Measurements from ENCODE around the gene USP10.

GRCh38 chr16:84661218-84662070 is 13.1 kb downstream of the KLHL36 start:
- PRO-cap: no peak
- RRBS, 2 experiments: no CpG with 5 or more reads among the region's 56 CpGs

GRCh38 chr16:84699237-84700118 is at the start of gene USP10:
USP10 (plus strand) TSS chr16:84700000.
- PRO-cap: bidirectional peak, plus-strand start at chr16:84700004, minus-strand start at chr16:84699854
- RRBS, 2 experiments: 2 to 6% methylated on average over 40 to 52 of the region's 79 CpGs

- PRO-cap: no peak
- RRBS, 2 experiments: no CpG with 5 or more reads among the region's 10 CpGs
Measured at GRCh38 chr16:84732699-84733541, 33.1 kb downstream of the USP10 start.

DNA sequence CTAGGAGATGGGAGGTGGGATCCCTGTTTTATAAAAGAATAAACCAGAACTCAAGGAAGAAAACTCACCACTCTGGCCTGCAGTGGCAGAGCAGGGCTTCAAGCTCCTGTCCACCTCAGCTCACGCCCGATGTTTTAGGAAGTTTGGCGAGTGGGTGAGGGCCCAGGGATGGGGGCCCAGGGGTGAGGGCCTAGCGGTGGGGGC is 43.8 kb upstream of the CRISPLD2 start:
- PRO-cap: no peak
- RRBS, 2 experiments: no CpG with 5 or more reads among the region's 4 CpGs

DNA sequence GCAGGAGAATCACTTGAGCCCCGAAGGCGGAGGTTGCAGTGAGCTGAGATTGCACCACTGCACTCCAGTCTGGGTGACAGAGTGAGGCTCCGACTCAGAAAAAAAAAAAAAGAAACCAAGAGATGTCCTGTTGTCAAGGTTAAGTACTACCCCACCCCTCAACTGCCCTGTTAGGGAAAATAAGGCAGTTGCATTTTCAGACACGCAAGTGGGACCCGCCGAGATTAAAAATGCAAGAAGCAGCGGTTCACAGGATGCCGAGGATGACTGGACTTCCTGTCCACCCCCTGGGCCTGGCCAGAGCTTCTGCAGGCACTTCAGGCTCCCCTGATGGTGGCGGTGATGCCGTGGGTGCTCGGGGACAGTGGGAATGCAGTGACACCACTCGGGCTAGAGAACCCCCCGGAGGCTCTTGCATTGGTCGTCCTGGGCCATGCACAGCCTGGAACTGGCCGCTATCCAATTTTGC is 13.6 kb upstream of the CRISPLD2 start:
- PRO-cap: no peak
- RRBS, 2 experiments: no CpG with 5 or more reads among the region's 15 CpGs

DNA sequence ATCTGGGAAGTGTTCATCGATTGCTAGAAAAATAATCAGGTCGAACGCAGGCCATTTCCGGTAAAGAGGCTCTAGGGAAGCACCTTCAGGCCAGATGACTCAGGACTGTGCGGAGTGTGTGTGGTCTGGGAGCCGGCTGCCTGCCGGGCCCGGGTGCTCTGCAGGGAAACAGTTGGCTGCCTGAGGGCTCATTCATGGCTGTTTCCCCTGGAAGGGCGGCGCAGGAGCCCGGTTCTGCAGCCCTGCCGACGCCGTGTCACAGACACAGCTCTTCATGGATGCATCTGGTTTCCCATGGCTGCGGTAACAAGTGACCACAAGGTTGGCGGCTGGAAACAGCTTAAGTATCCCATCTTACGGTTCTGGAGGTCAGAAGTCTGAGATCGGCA is 13.2 kb upstream of the CRISPLD2 start:
- PRO-cap: no peak
- RRBS, 2 experiments: 6 to 52% methylated on average over 7 to 9 of the region's 18 CpGs

DNA sequence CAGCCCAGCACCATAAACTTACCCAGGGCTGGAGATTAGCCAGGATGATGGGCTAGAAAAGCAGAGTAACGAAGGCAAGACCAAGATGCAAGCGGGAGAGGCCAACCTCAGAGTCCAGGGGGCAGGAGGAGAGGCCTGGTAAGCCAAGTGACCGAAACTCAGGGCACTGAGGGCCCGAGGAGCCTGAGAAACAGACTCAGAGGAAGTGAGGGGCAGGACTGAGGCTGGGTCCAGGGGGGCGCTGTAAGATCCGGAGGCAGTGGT is 8.4 kb downstream of the ZDHHC7 start:
- PRO-cap: no peak
- RRBS, 2 experiments: 77 to 83% methylated on average over 1 of the region's 6 CpGs

DNA sequence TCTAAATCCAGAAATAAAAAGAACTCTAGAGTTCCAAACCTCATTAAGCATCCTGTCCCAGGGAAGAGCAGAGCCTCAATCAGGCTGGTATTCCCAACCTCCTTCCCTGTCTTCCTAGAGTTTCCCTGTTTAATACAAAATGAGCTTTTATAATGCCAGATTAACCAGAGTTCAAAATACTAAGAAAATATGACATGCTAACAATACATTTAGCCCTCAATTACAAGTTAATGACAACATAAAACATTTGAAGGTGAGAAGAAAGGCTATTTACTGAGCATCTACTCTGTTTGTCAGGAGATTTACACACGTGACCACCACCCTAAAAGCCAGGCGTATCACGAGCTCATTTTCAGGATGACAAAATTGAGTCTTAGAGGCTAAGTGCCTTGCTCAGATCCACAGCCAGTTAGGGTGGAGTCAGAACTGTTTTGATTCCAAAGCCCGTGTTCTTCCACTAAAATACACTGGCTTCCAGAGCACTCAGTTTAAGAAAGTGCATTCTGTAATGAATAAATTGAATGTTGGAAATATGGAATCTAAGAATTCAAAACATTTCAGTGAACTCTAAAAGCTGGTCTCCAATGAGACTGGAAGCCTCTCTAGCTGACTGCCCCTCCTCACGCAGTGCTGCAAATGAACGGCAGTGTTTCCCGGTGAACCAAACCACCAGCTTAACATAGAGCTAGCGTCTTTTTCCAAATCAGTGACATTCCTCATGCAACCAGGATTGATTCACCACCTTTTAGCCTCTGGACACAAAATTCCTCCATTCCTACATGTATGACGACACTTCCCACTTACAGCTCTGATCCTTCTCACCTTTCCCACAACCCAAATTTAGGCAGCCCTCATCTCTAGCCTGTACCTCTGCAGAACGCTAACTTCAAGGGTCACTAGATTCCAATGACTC is 6.0 kb downstream of the ZDHHC7 start:
- PRO-cap: no peak
- RRBS, 2 experiments: no CpG with 5 or more reads among the region's 10 CpGs

DNA sequence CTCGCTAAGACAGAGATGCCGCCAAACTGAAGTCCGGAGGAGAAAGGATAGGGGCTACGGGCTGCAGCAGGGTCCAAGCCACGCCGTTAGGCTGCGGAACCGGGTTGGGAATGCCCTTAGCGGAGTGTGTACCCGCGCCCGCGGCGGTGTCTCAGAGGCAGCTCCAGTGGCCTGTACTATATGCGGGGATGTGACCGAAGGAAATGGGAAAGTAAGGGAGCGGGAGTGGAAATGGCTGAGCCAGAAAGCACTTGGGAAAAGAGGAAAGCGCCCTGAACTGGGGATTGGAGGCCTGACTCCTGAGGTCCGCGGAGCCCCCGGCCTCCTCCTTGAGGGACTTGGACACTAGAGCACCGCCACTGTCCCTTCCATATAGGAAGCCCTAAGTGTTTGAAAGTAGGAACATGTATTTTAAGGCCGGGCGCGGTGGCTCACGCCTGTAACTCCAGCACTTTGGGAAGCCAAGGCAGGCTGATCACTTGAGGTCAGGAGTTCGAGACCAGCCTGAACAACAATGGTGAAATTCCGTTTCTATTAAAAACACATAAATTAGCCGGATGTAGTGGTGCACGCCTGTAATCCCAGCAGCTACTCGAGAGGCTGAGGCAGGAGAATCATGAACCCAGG is 463 bp upstream of the ZDHHC7 start:
- PRO-cap: bidirectional peak, plus-strand start at position 209 of the sequence, minus-strand start at position 204 of the sequence
- RRBS, 2 experiments: under 1 to 1% methylated on average over 8 to 10 of the region's 31 CpGs

DNA sequence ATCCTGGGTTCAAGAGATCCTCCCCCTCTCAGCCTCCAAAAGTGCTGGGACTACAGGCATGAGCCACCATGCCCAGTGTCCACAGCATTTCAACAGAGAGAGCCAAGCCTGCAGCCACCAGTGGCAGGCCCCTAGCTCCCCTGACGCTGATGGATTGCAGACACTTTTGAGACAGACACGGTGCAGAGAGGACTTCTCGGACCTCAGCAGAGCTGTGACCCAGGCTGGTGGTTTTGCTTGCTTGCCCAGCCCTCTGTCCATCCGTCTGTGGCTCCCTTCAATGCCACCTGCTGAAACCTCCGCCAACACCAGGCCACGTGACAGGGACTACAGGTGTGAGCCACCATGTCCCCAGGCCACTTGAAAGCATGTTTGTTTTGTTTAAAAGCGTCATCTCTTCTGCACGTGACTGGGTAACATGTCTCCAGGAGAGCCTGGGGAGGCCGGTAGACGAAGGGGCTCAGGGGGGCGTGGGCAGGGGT is 26.3 kb upstream of the CIBAR2 start:
- PRO-cap: no peak
- RRBS, 2 experiments: no CpG with 5 or more reads among the region's 11 CpGs

DNA sequence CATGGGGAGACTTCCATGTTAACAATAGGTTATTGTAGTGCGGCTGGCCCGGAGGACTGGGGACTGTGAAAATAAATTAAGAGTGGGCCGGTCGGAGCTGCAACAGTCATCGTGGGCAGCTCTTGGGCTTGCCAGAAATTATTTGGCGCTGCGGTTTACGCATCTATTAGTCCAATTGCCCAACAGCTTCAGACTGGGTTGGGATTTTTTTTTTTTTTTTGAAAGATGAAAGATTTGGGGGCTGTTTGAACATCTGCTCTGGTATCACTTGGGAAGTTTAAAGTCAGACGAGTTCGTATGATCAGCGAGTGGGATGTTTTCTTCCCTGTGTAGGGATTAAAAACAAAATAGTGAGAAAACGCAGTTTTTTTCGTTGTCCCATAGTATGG is 174.2 kb upstream of the CIBAR2 start:
- PRO-cap: no peak
- RRBS, 2 experiments: 0% methylated on average over 1 of the region's 13 CpGs; no CpG with 5 or more reads in 1 of the 2 experiments

- PRO-cap: no peak
- RRBS, 2 experiments: no CpG with 5 or more reads among the region's 20 CpGs
Measured at GRCh38 chr16:85302093-85302767, 190.0 kb upstream of the CIBAR2 start.

DNA sequence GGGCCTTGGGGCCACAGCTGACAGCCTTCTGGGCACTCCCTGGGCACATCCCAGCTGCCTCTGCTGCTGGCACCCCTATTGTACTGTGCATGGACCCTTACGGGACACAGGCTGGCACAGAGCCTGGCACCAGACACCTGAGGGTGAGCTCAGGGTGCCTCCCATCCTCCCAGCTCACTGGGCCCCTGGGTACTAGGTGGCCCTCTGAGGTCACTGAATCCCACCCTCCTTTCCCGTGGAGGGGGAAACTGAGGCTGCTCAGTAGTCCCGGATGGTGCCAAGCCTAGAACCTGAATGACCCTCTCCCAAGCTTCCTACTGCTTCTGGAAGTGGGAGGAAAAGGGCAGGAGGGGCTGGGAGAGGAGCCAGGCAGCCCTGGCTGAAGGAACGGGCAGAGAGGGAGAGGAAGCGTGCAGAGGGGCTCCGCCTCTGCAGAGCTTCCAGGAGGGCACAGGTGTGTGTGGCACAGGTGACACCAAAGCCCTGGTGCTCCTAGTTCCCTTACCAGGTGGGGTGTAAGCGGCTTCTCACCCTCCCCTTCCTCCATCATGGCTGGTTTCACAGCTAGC is 241.5 kb upstream of the GSE1 start:
- PRO-cap: no peak
- RRBS, 2 experiments: no CpG with 5 or more reads among the region's 7 CpGs

- PRO-cap: no peak
- RRBS, 2 experiments: no CpG with 5 or more reads among the region's 5 CpGs
Measured at GRCh38 chr16:85448119-85448296, 165.1 kb upstream of the GSE1 start.

GRCh38 chr16:85554506-85555196 is 58.5 kb upstream of the GSE1 start:
- PRO-cap: unidirectional peak, minus-strand start at chr16:85554998
- RRBS, 2 experiments: 1 to 2% methylated on average over 22 to 29 of the region's 70 CpGs

DNA sequence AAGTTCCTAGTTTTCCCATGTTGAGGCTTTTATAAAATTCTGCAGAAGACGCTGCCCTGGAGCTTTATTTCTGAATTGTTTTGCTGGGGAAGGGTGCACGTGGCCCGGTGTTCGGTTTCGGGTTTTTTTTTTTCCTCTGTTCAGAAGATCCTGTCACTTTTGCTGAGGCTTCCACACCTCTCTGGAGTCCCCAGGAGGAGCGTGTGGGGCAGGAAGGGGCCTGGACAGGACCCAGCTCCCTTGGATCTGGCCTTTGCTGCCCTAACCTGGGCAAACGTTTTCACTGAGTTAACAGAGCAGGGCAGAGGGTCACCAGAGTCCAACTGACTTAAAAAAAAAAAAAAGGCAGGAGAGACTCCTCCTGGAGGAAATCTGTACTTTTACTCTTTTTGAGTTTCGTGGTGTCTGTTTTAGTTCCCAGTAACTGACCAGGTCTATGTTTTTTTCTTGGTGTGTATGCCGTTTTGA is 55.6 kb upstream of the GSE1 start:
- PRO-cap: no peak
- RRBS, 2 experiments: no CpG with 5 or more reads among the region's 9 CpGs

DNA sequence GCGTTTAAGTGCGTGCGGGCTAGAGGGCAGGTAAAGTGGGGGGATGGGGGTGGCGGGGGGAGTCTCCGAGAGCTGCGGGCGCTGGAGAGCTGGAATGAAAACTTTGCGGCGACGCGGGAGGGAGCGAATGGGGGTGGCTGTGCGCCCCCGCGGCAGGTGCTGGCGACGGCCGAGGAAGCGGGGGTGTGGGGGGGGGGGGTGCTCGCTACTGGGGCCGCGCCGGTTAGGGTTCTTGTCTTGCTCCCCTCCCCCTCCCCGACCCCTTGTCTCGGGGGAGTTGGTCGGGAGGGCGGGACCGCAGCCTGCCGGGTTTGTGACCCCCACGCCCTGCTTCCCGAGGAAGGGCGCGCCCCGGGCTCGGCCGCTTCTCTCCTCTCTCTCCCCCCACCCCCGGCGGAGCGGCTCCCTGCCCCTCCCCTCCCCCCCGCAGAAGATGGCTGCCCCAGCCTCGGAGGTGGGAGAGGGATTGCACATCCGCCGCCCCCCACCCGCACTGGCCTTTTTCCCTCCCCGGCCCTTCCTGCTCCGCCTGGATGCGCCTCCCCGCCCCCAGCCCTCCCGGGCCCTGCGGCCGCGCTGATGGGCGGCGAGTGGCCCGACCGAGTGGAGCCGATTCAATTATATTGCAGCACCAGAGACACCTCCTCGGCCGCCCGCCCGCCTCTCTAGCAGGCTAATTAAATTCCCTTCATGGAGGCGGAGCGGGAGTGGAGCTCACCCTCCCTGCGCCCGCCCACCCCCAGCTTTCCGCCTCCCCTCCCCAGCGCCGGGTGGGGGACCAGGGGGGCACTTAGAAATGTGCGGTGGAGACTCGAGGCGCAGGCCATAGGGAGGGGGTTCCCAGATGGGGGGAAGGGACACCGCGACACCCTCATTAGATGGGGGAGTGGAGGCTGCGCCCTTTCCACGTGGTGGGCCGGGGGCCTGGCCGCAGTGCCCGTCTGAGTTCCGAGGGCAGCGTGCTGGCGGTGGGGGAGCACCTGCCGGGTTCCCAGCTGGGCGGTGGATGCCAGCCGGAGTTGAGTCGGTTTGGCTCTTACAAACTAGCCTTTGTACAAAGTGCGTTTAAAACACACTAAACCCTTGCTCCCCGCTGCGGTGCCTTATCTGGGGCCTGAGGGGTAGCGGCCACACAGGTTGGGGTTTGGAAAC is 927 bp downstream of the GSE1 start:
- PRO-cap: no peak
- RRBS, 2 experiments: 5 to 7% methylated on average over 23 to 24 of the region's 89 CpGs

- PRO-cap: no peak
- RRBS, 2 experiments: no CpG with 5 or more reads among the region's 25 CpGs
Measured at GRCh38 chr16:85617908-85618829, 5.0 kb downstream of the GSE1 start.

DNA sequence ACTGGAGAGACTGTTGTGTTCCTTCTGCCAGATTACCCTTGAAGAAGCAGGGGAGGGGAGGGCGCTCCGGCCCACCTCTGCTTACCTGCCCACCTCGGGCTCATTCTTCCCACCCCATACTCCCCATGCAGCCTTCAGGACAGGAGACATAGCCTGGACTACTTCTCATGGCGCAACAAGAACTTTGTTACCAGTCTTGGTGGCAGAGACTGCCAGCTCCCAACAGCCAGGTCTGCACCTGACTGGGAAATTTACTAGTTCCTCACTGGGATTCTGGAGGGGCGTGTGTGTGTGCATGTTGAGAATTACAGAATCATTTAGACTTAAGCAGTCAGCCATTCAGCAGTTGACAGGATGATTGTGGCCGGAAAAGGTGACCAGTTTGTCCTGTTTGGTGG is 8.6 kb downstream of the GSE1 start:
- PRO-cap: no peak
- RRBS, 2 experiments: no CpG with 5 or more reads among the region's 6 CpGs

DNA sequence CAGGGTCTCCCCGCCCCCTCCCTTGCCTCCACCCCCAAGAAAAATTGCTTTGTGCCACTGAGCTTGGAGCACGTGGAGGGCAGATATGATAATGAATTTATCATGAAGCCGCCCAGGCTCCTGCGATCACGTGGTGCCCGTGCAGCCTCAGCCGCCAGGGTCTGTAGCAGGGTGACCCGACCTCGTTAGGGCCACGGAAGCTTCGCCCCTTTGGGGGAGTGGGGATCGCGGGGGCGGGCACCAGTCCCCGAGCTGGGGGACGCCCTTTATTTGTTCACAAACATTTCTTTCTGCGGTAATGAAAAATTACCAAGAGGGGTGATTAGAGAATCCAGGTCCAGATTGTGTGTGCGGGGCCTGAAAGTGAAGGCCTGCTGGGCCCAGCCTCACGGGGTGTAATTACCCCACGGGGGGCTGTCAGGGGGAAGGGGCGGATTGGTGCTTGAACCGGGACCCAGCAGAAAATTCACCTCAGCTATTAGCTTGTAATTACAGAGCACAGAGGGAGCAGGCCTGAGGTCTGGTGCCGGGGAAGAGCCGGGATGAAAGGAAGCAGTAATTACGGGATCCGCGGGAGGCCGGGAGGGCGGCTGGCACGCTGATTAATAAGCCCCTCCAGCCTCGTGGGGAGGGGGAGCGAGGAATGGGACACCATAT is 13.2 kb downstream of the GSE1 start:
- PRO-cap: no peak
- RRBS, 2 experiments: 13 to 18% methylated on average over 6 of the region's 32 CpGs

Data from astrocyte (in vitro differentiated cells and primary cell).